Camera-type eye (tissue), 1 donor: ENCODE results near the genes SRSF7 and ARHGEF33.

DNA sequence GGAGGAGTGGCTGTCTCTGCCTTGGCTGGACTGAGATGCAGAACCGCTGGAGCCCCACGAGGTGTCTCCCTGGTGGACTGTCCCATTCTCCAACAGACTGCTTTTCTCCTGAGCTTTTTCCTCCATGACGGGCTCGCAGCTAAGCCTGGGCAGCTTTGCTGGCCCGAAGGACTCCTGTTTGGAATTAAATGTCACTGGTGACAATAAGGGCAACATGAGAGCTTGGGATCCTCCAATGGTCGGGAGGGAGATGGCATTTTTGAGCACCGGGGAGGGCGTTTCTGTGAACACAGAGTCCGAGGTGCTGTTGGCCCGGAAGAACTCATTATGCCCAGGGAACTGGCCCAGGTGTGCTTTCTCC is 25.4 kb downstream of the CDC42EP3 start:
- RAMPAGE, long total RNA, result no peak

DNA sequence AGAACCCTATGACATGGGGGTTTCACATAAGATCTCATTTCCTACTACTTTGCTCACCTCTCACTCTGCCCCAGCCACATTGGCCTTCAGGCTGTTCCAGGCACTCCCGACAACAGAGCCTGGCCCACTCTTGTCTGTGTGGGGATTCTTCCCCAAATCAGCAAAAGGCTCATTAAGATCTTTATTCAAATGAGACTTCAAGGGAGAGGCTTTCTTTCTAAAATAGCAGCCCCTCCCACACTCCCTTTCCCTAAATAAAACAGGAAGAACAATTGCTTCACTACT is 3.5 kb upstream of the CDC42EP3 start:
- RAMPAGE, long total RNA, result no peak

GRCh38 chr2:38346318-38346734 is 30.7 kb downstream of the ATL2 start:
- RAMPAGE, long total RNA, result no peak

DNA sequence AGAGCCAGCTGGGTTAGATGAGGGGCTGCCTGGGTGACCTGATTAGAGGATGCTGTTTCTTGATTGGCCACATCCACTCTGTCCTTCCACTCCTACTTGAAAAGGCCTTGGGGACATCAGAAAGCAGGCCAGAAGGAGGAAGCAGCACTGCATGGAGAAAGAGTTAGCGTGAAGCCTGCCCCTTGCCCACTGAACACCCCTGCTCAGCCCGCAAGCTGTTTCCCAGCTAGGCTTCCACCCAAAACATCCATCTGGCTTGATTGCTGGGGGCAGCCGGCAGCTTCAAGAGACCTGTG is 94.1 kb downstream of the HNRNPLL start:
- RAMPAGE, long total RNA, result no peak

GRCh38 chr2:38527866-38528457 is 74.8 kb downstream of the HNRNPLL start:
- RAMPAGE, long total RNA, result no peak

DNA sequence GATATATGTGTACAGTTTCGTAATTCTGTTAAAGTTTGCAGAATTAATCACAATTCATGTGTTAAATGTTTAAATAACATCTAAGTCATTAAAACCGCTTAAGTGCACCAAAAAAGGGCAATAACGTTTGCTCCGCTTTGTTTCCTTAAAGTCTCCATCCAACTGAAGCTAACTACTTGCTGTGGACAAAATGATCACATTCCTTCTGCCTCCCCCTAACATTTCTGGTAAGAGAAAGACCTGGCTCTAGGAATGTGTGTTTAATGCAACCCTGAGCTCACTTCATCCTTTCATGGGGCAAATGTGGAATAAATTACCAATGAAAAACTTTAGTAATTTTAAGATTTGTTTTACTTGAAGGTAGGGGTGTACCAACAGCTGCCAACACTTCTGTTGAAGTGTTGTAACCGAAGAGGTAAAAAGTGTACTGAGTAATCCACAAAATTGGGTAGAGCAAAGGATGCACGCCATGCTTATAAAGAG is 1.3 kb downstream of the HNRNPLL start:
- RAMPAGE, long total RNA, result no peak

- RAMPAGE, long total RNA, result no peak
These were observed 341 bp upstream of the HNRNPLL start for GRCh38 chr2:38603122-38603416.

- RAMPAGE, long total RNA, result no peak
These were observed 27.0 kb downstream of the GALM start for GRCh38 chr2:38692911-38693321.

DNA sequence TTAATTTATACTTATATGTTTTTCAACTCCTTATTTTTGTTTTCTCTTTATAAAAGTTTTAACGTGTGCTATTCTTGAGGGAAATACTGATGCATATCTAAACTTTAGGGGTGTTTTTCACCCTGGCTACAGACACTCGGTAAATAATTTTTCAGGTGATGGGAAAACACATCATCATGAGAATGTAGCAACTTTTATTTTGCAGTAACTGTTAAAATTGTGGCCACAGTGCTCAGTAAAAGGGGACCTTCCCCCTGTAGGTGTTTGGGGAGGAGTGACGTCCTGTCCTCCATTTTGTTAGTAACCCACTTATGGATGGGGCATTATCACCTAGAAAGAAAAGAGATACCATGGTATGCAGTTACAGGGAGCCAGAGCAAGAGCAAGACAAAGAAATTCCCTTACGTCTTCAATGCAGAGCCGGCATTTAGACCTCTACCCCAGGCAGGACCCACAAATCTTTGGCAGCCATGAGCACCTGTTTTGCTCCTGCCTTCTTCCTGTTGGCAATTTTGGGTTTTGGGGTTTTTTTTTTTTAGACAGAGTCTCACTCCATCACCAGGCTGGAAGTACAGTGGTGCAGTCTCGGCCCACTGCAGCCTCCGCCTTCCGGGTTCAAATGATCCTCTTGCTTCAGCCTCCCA is 31.6 kb downstream of the GALM start:
- RAMPAGE, long total RNA, result no peak

DNA sequence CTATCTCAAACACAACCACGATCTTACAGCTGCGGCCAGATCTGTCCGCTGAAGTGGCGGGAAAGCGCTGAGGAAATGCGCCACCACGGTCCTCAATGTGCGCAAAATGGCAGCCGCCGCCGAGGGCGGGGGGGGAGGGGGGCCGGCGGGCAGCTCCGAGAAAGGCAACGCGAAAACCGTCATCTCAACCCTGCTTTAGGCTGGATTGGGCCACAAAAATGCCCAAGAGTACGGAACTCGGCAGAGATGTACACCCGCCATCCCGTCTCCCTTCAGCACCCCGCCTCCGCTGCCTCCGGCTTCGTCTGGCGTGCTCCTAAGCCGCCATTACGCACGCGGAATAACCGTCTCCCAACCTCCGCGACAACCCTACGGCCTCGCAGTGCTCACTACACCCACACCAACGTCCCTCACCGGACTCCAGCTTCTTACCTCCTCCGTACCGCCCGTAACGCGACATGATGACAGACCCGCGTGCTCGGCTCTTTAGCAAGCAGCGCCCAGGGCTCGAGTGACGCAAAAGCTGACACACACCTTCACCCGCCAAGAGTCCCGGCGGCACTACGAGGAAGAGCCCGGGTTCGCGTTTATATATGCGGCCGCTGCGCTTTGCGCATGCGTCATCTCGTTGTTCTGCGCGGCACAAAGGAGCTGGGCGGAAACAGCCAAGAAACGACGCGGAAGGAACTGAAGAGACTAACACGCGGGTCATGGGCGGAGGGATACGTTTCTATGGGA is at the start of gene SRSF7:
Gene SRSF7 (minus strand): TSS at position 565 of the 738 bp plus-strand sequence.
- RAMPAGE, long total RNA, result no peak

GRCh38 chr2:38861535-38862118 is 14.1 kb downstream of the DHX57 start:
- RAMPAGE, long total RNA, result no peak

DNA sequence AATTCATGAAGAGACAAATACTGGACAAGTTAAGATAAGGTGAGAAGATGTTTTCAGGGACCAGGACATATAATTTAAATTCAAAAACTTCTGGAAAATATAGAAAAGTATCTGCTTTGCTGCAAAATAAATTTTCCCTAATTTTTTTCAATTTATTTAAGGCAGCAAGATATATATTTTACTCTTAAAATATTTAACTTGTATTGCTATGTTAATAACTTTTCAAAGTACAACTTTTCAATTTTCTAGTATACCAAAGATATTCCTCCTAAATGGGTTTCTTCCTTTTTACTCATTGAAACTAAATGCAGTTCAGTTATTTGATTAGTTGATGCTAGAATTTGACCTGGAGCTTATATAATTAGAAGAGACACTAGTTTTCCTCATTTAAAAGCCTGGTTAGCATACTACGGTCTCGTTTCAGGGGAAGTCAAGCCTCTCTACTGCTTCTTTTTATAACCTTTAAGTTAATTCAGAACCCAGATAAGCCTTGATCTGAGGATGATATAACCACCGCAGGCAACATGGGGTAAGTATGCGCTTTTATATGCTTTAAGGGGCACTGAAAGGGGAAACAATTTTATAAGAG is at the start of gene ARHGEF33:
Gene ARHGEF33 (plus strand): TSS at position 418 of the 589 bp plus-strand sequence.
- RAMPAGE, long total RNA, result no peak

DNA sequence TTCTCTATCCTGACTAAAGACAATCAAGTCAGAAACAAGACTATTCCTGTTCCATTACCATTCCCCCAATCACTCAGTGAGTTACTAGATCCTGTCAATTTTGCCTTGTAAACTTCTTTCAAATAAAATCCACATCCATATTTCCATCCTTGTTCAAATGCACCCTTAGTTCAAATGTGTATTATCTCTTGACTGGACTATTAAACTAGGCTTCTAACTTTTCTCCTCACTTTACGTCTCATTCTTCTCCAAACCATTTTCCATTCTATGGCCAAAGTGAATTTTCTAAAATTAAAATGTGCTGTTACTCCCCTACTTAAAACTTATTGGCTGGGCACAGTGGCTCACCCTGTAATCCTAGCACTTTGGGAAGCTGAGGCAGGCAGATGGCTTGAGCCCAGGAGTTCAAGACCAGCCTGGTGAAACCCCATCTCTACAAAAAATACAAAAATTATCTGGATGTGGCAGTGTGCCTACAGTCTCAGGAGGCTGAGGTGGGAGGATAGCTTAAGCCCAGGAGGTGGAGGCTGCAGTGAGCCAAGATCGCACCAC is 4.5 kb downstream of the SOS1 start:
- RAMPAGE, long total RNA, result no peak

GRCh38 chr2:39141061-39141866 is 20.4 kb upstream of the SOS1 start:
- RAMPAGE, long total RNA, result no peak

DNA sequence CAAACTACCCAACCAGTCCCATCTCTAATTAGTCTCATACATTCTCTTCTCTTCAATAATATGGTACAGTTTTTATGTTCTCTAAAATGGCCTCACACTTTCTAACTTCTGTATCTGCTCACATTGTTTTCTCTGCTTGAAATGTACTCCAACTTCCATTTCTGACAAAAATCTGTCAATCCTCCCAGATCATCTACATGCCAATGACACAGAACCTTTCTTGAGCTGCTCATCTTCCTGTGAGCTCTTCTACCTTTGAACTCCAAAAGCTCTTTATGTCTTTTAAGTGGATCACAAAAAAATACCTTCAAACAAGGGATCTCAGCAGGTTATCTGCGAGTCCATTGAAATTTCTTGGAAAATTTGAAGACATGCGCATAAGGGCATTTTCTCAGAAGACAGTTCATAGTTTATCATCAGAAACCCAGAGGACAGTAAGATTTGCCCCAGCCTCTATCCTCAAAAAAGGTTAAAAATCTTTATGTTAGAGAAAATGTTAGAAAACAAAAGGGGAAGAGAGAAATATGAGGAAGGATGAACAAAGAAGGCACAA is 101.5 kb downstream of the MAP4K3 start:
- RAMPAGE, long total RNA, result no peak

- RAMPAGE, long total RNA, result no peak
These were observed 93.3 kb upstream of the MAP4K3 start for GRCh38 chr2:39530241-39530952.

DNA sequence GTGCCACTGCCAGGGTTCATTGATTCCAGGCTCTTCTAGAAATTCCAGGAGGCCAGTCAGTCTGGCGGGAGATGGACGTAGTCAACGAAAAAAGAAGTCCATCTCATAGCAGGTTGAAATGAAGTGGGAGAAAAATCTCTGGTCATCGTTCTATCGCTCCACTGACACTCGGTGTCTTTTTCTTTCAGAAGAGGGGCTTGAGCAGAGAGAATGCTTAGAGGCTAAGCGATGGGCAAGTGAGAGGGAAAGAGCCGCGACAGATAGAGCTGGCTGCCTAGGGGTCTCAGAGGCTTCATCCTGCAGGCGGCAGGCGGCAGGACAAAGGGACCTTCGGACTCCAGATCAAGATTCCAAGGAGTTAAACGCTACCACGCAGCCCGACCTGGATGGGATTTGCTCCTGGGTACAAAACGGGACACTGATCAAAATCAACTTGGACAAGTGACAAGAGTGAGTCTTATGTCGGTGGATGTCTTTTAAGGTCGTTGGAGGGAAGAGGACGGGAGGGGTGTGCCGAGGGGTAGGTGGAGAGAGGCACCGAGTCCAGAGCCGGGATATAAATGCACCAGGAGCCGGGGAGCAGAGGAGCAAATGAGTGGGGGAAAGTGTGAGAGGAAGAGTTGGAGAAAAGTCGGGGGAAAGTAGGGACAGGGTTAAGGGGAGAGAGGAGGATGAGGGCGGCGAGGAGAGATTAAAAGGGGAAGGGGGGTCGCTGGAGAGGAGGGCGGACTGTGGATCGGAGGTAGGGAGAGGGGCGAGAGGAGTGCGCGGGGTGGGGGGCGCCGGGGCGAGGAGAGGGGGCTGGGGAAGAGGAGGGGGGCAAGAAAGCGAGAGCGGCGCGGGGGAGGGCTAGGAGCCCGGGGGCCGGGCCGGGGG is 580 bp upstream of the TMEM178A start:
- RAMPAGE, long total RNA, result no peak

GRCh38 chr2:40100950-40101600 is 322.0 kb upstream of the THUMPD2 start:
- RAMPAGE, long total RNA, result no peak

DNA sequence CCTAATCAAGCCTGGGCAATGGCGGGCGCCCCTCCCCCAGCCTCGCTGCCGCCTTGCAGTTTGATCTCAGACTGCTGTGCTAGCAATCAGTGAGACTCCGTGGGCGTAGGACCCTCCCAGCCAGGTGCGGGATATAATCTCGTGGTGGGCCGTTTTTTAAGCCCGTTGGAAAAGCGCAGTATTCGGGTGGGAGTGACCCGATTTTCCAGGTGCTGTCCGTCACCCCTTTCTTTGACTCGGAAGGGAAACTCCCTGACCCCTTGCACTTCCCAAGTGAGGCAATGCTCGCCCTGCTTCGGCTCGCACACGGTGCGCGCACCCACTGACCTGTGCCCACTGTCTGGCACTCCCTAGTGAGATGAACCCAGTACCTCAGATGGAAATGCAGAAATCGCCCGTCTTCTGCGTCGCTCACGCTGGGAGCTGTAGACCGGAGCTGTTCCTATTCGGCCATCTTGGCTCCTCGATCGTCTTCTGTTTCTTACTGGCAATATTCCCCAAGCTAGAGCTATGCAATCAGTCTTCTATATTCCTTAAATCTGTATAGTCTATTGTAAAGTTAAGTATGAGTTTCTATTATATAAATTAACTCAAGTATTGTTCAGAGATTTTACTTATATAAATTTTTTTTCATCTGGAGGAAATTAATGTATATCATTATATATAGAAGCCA is 213.6 kb downstream of the SLC8A1 start:
- RAMPAGE, long total RNA, result no peak

- RAMPAGE, long total RNA, result no peak
These were observed 84.4 kb downstream of the SLC8A1 start for GRCh38 chr2:40367290-40368091.